Skeletal muscle cell (primary cell): Measurements from ENCODE around the genes OR4D5, VWA5A, PANX3, VSIG2, ESAM and SLC37A2.

GRCh38 chr11:123193558-123194299, 1.3 kb downstream of the CLMP start:
- RRBS = no CpG with 5 or more reads among the region's 7 CpGs

DNA sequence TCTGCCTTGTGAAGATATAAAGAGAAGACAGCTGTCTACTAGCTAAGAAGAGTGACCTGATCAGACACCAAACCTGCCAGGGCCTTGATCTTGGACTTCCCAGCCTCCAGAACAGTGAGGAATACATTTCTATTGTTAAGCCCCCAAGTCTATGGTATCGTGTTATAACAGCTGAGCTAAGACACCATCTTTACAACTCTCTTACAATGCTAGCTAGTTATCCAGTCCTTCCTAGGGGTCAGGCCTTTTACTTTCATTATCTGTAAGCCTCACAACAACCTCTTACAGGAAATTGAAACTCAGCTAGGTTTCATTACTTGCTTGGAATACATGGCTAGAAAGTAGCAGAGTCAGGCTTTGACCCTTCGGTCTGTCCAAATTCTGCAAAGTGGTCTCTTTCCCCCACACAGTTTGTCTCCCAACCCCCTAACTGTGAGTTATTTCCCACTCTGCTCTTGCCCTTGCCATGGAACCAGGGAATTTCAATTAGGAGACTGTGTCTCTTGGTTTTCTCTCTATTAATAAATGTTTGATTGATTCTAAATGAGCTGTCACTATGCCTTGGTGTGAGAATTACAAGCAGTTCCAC, 38.3 kb upstream of the CLMP start:
- RRBS = no CpG with 5 or more reads among the region's 2 CpGs

- RRBS = no CpG with 5 or more reads among the region's 10 CpGs
These were observed 39.0 kb downstream of the GRAMD1B start for GRCh38 chr11:123468860-123469658.

DNA sequence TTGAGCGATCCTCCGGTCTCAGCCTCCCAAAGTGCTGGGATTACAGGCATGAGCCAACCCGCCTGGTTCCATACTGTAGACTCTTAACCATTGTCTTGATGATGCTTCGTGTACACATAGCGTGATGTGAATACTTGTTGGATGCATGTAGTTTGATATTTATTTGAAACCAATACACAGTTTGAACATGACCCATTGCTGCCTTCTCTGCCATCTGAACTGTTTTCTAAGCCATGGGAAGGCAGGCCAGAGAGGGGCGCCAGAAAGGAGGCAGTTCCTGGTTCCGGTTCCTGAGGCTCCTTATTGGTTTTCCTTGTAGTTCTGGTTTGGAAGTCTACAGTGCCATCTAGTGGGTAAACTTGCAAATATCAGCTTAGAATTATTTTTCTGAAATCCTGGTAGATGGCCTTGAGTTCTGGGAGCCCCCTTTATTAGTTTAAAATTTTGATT, 48.2 kb downstream of the GRAMD1B start:
- RRBS = no CpG with 5 or more reads among the region's 7 CpGs

DNA sequence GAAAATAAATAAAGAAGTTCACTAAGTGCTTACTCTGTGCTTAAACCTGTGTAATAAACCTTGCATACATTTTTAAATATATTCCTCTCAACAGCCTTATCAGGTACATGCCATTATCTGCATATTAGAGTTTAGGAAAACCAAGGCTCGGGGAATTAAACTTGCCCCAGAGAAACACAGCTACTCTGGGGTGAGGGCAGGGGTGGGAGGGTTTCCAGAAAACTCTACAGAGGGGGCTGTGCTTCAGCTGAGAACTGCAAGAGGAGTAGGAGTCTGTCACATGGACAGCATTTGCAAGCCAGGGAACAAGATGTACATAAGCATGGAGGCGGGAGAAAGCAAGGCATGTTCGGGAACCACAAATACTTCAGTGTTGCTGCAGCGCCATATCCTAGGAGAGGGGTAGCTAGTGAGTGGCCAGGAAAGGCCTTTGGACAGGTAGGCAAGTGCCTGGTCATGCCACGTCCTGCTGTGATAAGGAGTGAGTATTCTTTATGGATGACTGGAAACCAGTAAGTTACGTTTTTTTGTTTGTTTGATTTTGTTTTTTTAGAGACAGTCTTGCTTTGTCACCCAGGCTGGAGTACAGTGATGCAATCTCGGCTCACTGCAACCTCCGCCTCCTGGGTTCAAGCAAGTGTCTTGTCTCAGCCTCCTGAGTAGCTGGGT, 57.1 kb downstream of the GRAMD1B start:
- RRBS = no CpG with 5 or more reads among the region's 8 CpGs

DNA sequence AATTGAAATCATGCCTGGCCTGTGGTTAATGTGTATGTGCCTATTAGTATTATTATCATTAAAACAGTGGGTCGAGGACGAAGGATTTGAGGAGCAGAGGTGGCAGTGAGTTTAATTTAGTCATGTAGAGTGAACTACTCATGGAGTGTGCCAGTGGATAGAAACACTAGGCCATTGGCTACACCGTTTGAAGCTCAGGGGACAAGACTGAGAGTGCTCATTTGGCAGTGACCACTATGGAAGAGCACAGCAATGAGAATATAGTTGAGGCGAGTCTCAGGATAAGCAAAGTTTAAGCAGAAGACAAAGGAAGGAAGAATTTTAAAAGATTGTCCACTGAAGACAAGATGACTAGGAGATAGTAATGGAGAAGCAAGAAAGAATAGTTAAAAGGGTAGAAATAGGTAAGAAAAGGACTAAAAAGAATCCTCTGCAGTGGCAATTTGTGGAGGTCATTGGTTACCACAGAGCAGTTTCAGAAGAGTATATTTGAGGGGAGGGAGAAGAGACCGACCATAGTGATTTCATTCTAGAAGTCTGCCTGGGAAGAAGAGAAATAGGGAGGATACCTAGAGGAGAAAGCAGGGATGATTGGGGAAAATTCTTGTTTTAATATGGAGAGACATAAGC, 59.2 kb downstream of the GRAMD1B start:
- RRBS = no CpG with 5 or more reads among the region's 5 CpGs

DNA sequence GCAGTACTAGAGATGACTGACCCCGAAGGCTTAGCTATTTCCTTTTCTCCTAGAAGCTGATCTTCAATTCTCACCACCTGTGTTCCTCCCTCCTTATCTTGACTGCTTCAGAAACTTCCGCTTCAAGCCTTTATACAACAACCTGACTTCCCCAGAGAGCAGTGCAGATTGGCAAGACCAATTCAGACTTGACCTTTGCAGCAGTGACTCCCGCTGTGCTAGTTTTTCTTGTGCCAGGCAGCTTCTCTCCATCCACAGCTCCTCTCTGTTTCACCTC, 74.2 kb downstream of the GRAMD1B start:
- RRBS = no CpG with 5 or more reads among the region's 3 CpGs

GRCh38 chr11:123559136-123559793, 95.2 kb downstream of the SCN3B start:
- RRBS = no CpG with 5 or more reads among the region's 9 CpGs

DNA sequence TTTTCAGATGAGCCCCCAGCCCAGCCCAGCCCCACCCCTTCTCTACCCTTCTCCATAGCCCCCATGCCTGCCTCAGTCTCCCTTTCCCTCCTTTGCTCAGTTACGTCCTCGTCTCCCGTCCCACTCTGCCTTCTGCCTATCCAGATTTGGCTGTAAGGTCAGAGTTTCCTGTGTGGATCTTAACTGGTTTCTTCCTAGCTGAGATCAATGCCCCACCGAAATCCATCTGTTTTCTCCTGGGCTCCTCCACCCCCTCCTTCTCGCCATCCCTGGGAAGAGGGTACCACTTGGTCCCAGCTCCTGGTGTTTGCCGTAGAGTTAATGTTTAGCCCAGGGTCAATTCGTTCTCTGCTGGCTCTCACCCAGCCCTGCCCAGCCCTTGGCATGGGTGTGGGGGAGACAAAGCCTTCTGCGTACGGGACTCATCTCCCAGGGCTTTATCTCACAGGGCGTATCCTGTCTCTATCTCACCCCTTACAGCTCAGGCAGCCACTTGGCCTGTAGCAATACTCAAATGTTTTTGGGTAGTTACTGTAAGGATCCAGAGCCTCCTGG, 66.4 kb downstream of the SCN3B start:
- RRBS = no CpG with 5 or more reads among the region's 10 CpGs

- RRBS = no CpG with 5 or more reads among the region's 2 CpGs
These were observed at the start of gene OR4D5 for GRCh38 chr11:123939298-123939802. Gene OR4D5 (plus strand): TSS chr11:123939617.

DNA sequence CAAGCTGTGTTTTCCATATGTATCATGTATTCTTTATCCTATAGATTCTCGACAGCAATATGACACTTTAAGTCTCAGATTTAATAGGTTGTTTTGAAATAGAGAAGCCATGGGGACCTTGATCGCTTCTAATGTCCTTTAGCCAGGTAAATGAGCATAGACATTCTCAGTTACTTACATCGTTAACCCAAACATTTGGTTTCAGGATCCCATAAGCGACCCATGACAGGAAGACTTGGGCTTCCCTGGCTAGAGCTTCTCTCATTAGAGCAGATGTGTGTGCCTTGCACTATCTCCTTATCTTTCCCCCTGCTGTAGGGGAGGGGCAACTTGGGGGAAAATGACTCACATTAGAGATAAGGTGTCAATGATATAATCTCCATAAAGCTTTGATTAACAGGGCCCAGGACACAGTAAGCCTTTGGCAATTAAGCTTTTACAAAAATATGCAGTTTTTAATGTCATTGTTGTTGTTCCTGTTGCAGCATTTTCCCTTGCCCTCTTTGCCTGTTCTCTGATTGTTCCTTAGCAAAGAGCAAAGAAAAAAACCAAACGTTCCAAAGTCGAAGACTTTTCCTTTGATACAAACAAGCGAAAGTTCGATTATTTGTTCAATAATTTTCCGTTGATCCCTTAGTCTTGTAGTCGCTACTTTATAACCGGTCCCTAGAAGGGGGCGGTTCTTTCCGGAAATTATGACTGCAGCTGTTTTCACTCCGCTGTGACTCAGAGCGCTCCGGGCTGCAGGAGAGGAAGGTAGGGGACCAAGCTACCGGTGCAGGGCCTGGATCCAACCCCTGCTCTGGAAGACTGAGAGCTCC, at the start of gene VWA5A:
Gene VWA5A, plus strand, starts transcription at position 724 of the 821 bp plus-strand sequence.
- RRBS = 1% methylated on average over 3 of the region's 17 CpGs

- RRBS = no CpG with 5 or more reads among the region's 5 CpGs
These were observed at the start of gene PANX3 for GRCh38 chr11:124611267-124611589. Gene PANX3 (plus strand): TSS chr11:124611428.

DNA sequence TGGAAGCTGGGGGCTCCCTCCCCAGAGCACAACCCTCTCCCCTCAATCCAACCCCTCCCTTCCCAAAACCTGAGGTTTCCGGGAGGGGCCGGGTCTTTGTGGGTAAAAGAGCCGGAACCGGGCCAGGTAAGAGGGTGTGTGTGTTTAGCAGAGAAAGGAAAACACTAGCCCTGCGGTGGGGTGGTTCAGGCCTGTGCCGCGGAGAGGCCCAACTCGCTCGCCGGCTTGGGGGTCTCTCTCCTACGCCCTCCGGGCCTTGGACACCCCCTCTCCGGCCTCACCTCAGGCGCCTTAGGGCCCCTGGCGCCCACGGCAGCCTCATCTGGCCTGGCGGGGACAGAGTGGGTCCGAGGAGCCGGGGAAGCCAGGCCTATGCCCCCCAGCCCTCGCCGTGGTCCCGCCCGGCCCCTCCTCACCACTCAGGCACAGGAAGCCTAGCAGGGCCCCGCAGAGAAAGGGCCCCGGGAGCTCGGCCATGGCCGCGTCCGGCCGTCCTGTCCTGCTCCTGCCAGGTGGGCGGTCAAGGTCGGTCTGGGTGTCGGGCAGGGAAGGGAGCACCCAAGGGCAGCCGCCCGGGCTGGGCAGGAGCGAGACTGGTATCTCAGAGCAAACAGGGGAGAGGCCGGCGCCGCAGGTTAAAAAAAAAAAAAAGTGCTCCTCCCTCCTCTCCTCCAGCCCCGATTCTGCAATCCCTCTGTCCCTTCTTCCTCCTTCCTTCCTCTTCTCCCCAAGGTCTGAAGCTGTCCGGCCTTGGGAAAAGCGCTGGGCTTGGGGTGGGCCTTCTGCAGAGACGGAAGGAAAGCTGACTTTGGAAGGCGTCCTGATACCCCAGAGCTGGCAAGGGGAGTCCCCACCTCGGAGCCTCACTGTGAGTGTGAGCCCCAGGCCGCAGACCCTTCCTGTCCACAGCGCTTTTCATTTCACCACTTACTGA, at the start of gene VSIG2:
Gene VSIG2, minus strand, starts transcription at position 595 of the 934 bp plus-strand sequence.
- RRBS = 14% methylated on average over 19 of the region's 47 CpGs

DNA sequence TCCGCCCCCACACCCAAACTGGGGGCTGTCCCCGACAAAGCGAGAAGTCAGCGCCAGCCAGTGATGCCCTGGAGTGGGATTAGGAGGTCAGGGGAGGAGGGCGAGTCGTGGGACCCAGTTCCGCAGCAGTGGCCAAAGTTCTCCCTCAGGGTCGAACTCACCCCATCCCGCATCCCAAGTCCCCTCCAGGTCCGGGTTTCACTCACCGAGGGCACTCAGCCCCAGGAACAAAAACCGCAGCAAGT, 289 bp downstream of the ESAM start:
- RRBS = 3% methylated on average over 3 of the region's 12 CpGs

- RRBS = 2% methylated on average over 33 of the region's 58 CpGs
These were observed at the start of gene ESAM for GRCh38 chr11:124762124-124762712. Gene ESAM (minus strand): TSS chr11:124762290.

- RRBS = no CpG with 5 or more reads among the region's 7 CpGs
These were observed 1.3 kb downstream of the MSANTD2 start for GRCh38 chr11:124798870-124799295.

DNA sequence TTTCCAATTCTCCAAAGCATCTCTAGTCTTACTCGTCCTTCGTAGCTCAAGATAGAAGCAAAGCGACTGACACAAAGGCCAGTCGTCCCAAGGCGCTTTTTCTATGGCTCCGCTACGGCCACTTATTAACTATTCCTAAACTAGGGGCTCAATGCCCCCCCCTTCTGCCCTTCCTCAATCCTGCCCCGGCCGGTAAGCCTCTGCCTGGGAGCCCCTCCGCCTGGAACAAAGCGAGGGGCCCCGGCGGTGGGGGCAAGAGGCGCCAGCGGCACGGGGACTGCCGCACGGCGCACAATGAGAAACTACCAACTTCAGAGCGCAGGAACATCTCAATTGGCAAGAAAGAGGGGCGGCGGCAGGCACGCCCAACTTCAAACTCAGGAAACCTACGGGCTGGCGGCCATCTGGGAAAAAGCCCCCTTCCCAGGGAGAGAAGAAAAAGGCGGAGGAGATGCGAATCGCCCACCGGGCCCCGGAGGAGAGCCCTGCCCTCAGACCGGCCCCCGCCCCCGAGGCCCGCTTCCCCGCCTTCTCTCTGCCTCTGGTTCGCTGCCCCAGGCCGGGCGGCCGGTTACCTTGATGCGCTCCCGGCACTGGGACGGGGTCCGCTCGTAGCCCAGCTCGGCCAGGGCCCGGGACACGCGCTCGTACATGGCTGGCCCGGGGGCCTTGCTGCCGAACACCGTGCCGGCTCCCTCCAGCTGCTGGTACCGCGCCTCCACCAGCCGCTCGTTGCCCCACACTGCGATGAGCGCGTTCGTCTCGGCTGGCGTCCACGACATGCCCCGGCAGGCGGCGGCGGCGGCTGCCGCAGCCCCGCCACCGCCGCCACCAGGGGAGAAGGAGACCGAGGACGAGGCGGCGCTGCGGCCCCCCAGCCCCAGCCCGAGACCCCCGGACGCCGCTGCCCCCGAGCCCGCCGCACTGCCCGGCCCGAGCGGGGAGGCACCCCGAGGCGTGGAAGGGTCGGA, 625 bp downstream of the MSANTD2 start:
- RRBS = under 1% methylated on average over 29 of the region's 91 CpGs

GRCh38 chr11:124884075-124884337, 13.7 kb downstream of the ROBO4 start:
- RRBS = no CpG with 5 or more reads among the region's 4 CpGs

- RRBS = no CpG with 5 or more reads among the region's 3 CpGs
These were observed 5.2 kb downstream of the ROBO4 start for GRCh38 chr11:124892340-124892983.

DNA sequence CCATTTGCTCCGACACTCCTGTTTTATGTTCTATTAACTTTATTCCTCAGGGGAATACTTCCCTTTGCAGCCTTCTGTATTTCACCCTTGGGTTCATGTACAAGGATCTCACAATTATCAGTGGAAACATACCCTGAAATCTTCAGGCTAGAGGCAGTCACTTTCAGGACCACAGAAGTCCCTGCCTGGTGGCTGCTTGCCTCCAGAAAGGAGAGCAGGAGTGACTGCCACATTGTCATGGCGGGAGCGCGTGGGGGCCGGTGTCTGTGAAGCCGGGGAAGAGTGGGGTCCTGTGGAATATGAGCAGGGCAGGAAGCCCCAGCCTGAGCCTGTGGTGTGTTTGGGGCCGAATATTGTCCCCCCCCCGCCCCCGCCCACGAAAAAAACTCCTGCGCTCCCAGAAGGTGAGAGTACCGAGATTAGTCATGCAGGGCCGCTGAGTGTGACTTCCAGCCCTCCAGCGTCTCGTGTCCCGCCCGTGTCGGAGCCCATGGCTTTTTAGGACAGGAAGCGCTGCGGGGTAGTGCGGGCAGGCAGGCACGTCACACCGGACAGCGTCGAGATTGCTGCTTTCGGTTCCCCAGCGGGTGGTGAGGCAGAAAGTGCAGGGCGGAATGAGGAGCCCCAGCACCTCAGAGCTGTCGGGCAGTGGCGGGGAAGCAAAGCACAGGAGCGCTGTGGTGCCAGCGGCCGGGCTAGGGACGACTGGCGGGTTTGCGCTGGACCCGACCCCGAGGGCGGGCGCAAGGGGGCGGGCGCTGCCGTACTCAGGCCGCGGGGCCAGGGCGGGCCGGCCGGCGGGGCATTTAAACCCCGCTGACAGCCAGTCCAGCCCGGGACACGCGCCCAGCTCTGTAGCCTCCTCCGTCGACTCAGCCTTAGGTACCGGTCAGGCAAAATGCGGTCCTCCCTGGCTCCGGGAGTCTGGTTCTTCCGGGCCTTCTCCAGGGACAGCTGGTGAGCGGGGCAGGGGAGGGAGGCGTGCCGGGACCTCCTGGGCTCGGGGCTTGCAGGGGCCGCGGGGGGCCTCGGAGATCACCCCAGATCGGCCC, at the start of gene SLC37A2:
Gene SLC37A2, plus strand, starts transcription at position 836 of the 1,052 bp plus-strand sequence.
- RRBS = 2% methylated on average over 18 of the region's 67 CpGs